ENCODE measurements around a stretch of chr1.

- RAMPAGE, long total RNA, result no peak
- RRBS, 2 experiments, result no CpG with 5 or more reads among the region's 6 CpGs
CAGE:
- cytosol, long polyA minus RNA, result no peak
- cytosol, long polyA plus RNA, result no peak
- long polyA plus RNA, result no peak
- nucleolus, long total RNA, result no peak
- nucleus, long polyA plus RNA, result no peak
- nucleus, long total RNA, result no peak
These were observed 392.8 kb upstream of the DAB1 start for GRCh38 chr1:57816609-57817041.

DNA sequence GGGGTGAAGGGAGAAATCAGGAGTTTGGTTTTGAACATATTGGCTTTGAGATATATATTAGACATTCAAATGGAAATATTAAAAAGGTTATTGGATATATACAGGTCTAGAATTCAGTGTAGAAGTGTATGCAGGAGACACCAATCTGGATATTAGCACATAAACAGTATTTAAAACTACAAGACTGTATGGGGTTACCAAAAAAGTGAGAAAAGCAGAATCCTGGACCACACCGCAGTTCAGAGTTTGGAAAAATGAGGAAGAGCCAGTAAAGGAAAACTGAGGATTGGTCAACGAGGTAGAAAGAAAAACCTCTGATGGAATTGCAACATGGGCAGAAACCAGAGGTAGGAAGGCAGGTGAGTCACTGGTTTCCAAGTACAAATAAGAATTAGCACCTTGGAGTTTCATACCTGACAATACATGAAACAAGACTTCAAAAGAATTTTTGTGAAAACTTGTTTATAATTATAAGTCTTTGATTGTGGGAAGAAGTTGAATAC lies 533.6 kb upstream of the DAB1 start:
- RAMPAGE, long total RNA, result no peak
- RRBS, 2 experiments, result no CpG with 5 or more reads among the region's 2 CpGs
CAGE:
- cytosol, long polyA minus RNA, result no peak
- cytosol, long polyA plus RNA, result no peak
- long polyA plus RNA, result no peak
- nucleolus, long total RNA, result no peak
- nucleus, long polyA plus RNA, result no peak
- nucleus, long total RNA, result no peak

DNA sequence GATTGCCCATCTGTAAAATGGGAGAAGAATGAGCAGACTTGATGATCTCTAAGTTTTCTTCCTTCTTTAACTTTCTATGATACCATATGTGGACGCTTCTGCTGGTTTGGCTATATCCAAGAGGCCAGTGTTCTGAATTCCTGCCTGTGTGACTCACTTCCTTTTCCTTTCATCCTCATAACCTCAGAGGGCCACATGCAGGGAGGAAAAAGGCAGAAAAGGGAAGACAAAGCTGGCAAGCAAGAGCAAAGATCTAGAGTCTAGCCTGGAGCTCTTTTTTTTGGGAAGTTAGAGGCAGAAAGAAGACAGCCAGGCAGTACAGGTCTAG lies 151.2 kb downstream of the OMA1 start:
- RAMPAGE, long total RNA, result no peak
- RRBS, 2 experiments, result no CpG with 5 or more reads among the region's 1 CpG
CAGE:
- cytosol, long polyA minus RNA, result no peak
- cytosol, long polyA plus RNA, result no peak
- long polyA plus RNA, result no peak
- nucleolus, long total RNA, result no peak
- nucleus, long polyA plus RNA, result no peak
- nucleus, long total RNA, result no peak

DNA sequence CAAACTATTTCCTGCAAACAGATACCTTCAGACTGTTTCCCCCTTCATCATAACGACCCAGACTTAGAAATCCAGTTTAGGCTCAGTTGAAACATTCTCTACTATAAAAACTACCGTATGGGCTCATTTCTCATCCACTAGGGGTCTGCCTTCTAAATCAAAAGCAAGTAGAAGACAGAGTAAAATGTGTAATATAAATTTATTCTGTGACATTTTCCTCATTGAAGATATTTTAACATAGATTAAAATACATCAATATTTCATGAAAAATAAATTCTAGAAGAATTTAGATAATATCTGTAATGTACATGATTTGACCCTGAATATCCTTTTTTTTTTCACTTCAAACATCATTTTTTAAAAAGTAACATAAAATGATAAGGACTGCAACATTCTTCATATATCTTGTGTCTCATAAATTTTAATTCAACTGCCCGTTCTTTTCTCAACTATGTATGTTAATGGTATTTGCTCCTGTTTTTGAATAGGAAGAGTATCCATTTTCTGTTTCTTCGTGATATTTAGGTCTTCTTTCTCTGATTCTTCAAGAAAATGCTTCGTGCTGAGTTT lies 65.9 kb downstream of the OMA1 start:
- RAMPAGE, long total RNA, result no peak
- RRBS, 2 experiments, result no CpG with 5 or more reads among the region's 5 CpGs
CAGE:
- cytosol, long polyA minus RNA, result no peak
- cytosol, long polyA plus RNA, result no peak
- long polyA plus RNA, result no peak
- nucleolus, long total RNA, result no peak
- nucleus, long polyA plus RNA, result no peak
- nucleus, long total RNA, result no peak

DNA sequence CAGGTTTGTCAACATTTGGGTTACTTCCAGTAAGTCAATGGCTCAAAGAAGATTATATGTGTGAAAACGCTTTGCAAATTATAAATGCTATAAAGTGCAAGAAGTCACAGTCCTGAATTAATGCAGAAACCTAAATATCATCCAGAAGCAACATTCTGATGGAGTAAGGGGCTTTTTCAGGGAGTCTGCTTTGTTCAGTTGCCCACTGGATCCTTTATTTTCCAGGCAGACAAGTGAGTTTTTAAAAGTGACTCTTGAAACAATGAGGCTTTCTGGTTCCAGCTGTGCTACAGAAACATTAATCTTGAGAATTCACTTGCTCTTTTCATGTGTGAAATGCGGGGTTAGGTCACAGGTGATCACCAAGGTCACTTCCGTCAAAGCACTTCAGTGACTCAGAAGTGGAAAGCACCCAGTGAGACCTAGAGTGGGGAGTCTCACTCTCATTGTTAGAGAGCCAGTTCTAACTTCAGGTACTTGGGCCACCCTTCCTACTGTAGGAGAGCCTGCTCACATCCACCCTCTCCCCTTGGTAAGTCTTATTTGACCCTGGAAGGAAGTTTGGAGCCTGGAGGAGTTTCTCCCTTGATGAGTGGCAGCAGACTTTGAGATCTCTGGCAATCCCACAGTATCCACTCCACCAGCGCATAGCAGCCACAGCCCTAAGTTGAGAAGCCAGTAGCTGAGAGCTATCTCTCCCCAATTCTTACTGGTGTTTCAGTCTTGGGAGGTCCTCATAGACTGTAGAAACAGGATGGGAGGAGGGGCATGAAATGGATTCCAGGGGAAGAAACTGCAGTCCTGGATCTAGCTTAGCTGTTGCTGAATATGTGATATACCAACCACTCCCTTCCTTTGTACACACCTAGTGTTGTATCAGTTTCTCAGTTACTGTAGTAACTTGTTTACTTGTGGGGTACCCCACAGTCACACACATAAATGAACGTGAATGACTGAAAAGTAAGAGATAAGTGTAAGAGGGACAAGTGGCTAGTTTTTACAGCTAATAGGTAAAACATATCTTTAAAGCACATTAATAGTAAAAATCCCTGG lies 3.2 kb downstream of the TACSTD2 start:
- RAMPAGE, long total RNA, result no peak
- RRBS, 2 experiments, result no CpG with 5 or more reads among the region's 5 CpGs
CAGE:
- cytosol, long polyA minus RNA, result no peak
- cytosol, long polyA plus RNA, result no peak
- long polyA plus RNA, result no peak
- nucleolus, long total RNA, result no peak
- nucleus, long polyA plus RNA, result no peak
- nucleus, long total RNA, result no peak

- RAMPAGE, long total RNA, result no peak
- RRBS, 2 experiments, result no CpG with 5 or more reads among the region's 4 CpGs
CAGE:
- cytosol, long polyA minus RNA, result no peak
- cytosol, long polyA plus RNA, result no peak
- long polyA plus RNA, result no peak
- nucleolus, long total RNA, result no peak
- nucleus, long polyA plus RNA, result no peak
- nucleus, long total RNA, result no peak
These were observed 9.2 kb upstream of the TACSTD2 start for GRCh38 chr1:58586231-58586654.

DNA sequence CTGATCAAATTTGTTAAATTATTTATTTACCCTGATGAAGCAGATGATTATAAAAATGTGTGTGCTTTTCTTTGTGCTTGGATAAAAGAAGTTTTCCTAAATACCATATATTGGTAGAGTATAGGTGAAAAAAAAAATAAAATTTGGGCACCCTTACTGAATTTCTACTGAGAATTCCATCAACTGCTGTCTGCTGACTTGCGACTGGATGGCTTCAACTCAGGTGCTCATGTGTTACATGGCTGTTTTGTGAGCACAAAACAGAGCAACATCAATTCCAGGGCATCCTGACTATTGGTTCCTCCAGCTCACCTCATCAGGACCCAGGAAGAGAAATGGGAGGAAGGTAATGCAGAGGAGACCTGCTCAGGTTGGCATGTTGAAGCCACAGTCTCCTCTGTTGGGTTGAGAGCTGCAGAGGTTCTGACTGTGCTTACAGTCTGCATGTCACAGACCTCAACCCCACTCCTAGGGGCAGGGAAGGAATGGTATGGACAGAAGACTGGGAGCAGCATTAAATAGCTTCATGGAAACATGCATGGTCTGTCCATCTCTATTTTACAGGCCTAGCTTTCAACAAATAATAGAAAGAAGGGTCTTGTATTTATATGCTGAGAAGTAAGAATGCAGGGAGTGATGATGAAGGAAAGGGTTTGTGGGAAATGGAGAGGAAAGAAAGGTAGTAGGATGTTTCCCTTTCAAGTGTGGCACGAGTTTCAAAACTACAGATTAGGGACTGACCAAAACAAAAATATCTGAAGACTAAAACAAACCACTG lies 43.9 kb downstream of the MYSM1 start:
- RAMPAGE, long total RNA, result no peak
- RRBS, 2 experiments, result no CpG with 5 or more reads among the region's 2 CpGs
CAGE:
- cytosol, long polyA minus RNA, result no peak
- cytosol, long polyA plus RNA, result no peak
- long polyA plus RNA, result no peak
- nucleolus, long total RNA, result no peak
- nucleus, long polyA plus RNA, result no peak
- nucleus, long total RNA, result no peak

DNA sequence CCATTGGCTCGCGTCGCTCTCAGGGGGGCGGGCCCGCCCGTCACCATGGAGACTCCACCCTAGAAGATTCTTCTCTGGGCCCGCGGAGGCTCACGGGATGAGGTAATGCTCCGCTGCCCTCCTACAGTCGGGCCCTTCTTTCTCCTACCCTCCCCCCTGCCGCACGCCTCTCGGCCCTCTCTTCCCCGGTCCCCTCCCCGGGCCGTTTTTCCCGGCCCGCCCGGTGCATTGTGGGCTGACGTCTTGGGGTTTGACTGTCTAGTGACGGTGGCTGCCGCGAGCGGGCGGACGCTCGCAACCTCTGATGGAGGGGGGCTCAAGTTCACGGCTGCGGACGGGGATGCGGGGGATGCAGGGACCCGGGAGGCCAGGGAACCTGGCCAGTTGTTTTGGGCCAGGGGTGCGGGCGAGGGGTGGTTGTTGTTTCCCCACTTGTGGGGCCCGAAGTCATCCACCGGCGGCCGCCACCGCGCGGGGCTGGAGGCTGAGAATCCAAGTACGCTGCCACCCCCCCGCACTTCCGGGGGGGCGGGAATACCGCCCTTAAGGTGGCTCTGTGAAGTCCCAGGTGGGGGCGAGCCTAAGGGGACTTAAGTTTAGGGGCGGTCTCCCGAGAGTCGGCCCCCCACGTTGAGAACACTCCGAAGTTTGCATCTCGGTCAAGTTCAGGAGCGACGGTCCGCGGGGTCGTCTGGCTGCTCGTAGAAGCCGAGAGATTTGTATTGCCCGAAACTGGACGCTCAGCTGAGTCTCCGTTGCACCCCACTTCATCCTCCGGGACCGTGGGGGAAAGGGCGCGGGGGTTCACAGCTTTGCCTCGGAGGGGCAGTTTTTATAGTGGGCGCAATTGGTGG lies 508 bp upstream of the JUN start:
- RAMPAGE, long total RNA, result no peak
- RRBS, 2 experiments, result under 1 to 2% methylated on average over 11 of the region's 70 CpGs
CAGE:
- cytosol, long polyA minus RNA, result no peak
- cytosol, long polyA plus RNA, result no peak
- long polyA plus RNA, result no peak
- nucleolus, long total RNA, result no peak
- nucleus, long polyA plus RNA, result no peak
- nucleus, long total RNA, result no peak

GRCh38 chr1:58812870-58813504 lies 29.1 kb upstream of the JUN start:
- RAMPAGE, long total RNA, result no peak
- RRBS, 2 experiments, result no CpG with 5 or more reads among the region's 4 CpGs
CAGE:
- cytosol, long polyA minus RNA, result no peak
- cytosol, long polyA plus RNA, result no peak
- long polyA plus RNA, result no peak
- nucleolus, long total RNA, result no peak
- nucleus, long polyA plus RNA, result no peak
- nucleus, long total RNA, result no peak

DNA sequence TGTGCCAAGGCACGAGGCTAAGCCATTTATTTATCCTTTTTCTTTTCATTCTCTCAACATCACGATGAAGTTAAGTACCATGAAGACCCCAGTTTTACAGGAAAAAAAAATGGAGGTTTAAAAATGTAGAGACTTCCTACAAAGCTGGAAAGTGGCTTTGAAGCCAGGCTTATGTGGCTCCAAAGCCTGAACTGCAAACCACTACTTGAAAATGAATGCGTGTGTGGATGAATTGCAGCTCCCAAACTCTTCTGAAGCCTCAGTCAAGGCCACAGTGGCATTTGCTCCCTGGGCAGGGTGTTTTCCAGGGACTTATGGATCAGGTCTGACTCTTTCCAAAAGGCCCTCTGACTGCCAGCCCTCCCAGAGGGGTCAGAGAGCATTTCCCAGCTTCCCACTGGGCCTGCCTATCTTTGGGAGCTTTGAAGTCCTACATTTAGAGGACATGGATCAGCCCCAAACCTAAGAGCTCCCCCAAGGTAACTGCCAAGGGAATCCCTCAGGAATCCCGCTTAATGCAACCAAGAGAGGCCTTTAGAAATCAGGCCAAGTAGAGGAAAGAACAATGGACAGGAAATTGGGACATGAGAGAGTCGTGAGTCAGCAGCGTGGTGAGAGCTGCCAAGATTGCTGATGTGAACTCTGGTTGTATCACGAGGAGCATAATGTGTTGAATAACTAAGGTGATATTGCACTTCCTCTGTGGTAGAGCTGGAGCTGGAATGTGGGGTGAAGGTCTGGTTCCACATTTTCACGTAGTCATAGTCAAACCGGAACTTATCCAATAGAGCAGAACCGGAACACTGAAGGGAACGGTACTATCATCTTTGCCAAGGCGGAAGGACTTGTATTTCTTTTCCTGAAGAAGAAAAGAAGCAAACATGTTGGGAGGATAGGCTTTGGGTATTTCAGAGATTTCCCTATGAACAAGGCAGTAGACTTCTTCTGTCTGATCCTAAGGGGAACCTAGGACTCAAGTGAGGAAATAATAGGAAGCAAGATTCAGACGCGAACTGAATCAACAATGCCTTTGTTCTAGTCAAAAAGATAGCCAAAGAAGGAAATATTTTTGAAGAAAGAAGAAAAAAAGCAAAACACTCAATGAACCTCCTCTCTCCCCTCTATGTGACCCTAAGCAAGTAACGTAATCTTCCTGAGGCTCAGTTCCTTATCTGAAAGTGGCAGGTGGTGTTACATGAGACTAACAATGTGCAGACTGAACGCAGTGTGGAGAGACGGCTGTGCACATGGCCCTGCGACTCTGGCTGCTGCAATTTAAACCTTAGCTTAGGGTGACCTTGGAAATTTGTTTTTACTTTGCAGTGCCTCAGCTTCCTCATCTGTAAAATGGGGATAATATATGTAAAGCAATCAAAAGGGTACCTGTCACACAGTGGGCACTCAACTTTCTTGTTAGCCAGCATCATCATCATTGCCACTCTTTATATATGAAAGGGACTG lies 99.6 kb upstream of the JUN start:
- RAMPAGE, long total RNA, result no peak
- RRBS, 2 experiments, result no CpG with 5 or more reads among the region's 18 CpGs
CAGE:
- cytosol, long polyA minus RNA, result no peak
- cytosol, long polyA plus RNA, result no peak
- long polyA plus RNA, result no peak
- nucleolus, long total RNA, result no peak
- nucleus, long polyA plus RNA, result no peak
- nucleus, long total RNA, result no peak

GRCh38 chr1:58929507-58930405 lies 145.9 kb upstream of the JUN start:
- RAMPAGE, long total RNA, result no peak
- RRBS, 2 experiments, result no CpG with 5 or more reads among the region's 14 CpGs
CAGE:
- cytosol, long polyA minus RNA, result no peak
- cytosol, long polyA plus RNA, result no peak
- long polyA plus RNA, result no peak
- nucleolus, long total RNA, result no peak
- nucleus, long polyA plus RNA, result no peak
- nucleus, long total RNA, result no peak

DNA sequence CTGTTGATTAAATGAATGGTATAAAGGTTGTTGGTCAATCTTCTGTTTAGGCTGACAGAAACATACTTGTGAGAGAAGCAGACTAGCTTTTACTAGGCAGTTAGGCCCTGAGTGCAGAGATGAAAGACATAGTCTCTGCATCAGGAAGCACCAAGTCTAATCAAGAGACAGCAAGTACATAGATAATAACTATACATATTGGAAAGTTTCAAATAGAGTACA lies 244.0 kb upstream of the JUN start:
- RAMPAGE, long total RNA, result no peak
CAGE:
- cytosol, long polyA minus RNA, result no peak
- cytosol, long polyA plus RNA, result no peak
- long polyA plus RNA, result no peak
- nucleolus, long total RNA, result no peak
- nucleus, long polyA plus RNA, result no peak
- nucleus, long total RNA, result no peak

DNA sequence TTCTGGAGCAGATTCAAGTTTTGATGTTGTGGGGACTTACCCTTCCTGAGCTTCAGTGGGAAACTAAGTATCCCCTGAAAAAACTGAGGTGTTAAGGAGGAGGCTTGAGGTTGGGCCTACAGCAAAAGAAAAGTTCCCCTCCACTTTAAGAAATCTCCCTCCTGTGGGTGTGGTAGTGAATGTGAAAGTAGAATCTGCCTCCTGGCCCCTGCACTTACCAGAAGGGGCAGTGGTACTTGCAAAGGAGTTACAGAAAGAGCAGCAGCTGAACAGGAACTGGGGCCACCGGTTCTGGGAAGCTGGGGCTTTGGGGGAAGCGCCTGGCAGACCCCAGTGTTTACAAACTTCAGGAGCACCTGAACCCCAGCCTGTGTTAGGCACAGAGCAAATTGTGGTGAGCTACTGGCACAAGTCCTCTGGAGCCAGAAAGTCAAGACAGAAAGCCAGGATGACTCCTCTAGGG lies 250.2 kb upstream of the FGGY start:
- RAMPAGE, long total RNA, result no peak
- RRBS, 2 experiments, result no CpG with 5 or more reads among the region's 2 CpGs
CAGE:
- cytosol, long polyA minus RNA, result no peak
- cytosol, long polyA plus RNA, result no peak
- long polyA plus RNA, result no peak
- nucleolus, long total RNA, result no peak
- nucleus, long polyA plus RNA, result no peak
- nucleus, long total RNA, result no peak

- RAMPAGE, long total RNA, result no peak
- RRBS, 2 experiments, result no CpG with 5 or more reads among the region's 7 CpGs
CAGE:
- cytosol, long polyA minus RNA, result no peak
- cytosol, long polyA plus RNA, result no peak
- long polyA plus RNA, result no peak
- nucleolus, long total RNA, result no peak
- nucleus, long polyA plus RNA, result no peak
- nucleus, long total RNA, result no peak
These were observed 240.7 kb upstream of the FGGY start for GRCh38 chr1:59055959-59056846.

GRCh38 chr1:59487362-59487860 lies 190.5 kb downstream of the FGGY start:
- RAMPAGE, long total RNA, result no peak
- RRBS, 2 experiments, result no CpG with 5 or more reads among the region's 2 CpGs
CAGE:
- cytosol, long polyA minus RNA, result no peak
- cytosol, long polyA plus RNA, result no peak
- long polyA plus RNA, result no peak
- nucleolus, long total RNA, result no peak
- nucleus, long polyA plus RNA, result no peak
- nucleus, long total RNA, result no peak

DNA sequence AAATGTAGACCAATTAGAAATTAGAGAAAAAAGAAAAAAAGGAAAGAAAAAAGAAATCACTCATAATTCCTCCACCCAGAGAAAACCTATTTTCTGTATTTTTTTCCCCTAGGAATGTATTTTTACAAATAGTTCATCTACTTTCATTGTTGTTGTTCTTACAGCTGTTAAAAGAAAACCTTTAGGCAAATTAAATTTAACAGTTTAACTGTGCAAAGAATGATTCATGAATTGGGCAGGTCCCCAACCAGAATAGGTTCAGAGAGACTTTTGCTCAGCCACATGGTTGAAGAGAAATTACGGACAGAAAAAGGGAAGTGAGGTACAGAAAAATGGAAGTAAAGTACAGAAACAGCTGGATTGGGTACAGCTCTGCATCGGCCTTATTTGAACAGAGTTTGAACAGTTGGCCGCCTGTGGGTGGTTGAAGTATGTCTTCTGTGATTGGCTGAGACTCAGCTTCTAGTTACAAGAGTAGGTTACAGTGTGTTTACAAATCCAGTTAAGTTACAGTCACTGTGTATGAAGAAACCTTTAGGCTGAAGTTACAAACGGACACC lies 210.0 kb downstream of the FGGY start:
- RAMPAGE, long total RNA, result no peak
- RRBS, 2 experiments, result no CpG with 5 or more reads among the region's 4 CpGs
CAGE:
- cytosol, long polyA minus RNA, result no peak
- cytosol, long polyA plus RNA, result no peak
- long polyA plus RNA, result no peak
- nucleolus, long total RNA, result no peak
- nucleus, long polyA plus RNA, result no peak
- nucleus, long total RNA, result no peak

DNA sequence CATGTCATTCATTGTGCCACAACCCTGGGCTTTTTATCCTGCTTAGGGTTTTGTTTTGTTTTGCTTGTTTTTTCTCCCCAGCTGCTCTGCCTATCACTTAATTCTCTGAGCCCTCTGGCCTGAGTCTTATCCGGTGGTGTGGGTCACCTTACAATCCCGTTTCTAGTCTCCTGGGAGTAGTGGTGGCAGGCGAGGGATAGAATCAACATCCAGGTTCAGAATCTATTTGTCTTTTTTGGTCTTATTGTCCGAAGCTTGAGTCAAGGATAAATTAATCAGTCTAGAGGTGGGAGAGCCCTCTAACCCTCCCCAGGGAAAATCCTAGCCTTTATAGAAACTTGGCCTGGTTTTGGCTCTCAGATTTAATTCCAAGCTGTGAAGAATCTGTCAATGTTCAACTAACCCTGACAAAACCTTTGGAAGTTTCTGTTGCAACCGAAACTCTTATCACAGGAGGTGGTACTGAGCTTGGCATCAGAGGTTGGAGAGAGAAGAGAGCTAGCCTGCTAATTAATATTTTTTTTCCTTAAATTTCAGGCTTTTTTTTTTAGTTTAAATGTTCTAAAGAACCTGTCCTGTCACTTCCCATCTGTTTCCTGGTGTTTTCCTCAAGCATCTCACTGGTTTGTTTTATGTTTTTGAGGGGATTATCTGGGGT lies 246.4 kb downstream of the FGGY start:
- RAMPAGE, long total RNA, result no peak
- RRBS, 2 experiments, result no CpG with 5 or more reads among the region's 5 CpGs
CAGE:
- cytosol, long polyA minus RNA, result no peak
- cytosol, long polyA plus RNA, result no peak
- long polyA plus RNA, result no peak
- nucleolus, long total RNA, result no peak
- nucleus, long polyA plus RNA, result no peak
- nucleus, long total RNA, result no peak

GRCh38 chr1:59570465-59571020 lies 244.2 kb upstream of the HOOK1 start:
- RAMPAGE, long total RNA, result no peak
- RRBS, 2 experiments, result no CpG with 5 or more reads among the region's 4 CpGs
CAGE:
- cytosol, long polyA minus RNA, result no peak
- cytosol, long polyA plus RNA, result no peak
- long polyA plus RNA, result no peak
- nucleolus, long total RNA, result no peak
- nucleus, long polyA plus RNA, result no peak
- nucleus, long total RNA, result no peak

DNA sequence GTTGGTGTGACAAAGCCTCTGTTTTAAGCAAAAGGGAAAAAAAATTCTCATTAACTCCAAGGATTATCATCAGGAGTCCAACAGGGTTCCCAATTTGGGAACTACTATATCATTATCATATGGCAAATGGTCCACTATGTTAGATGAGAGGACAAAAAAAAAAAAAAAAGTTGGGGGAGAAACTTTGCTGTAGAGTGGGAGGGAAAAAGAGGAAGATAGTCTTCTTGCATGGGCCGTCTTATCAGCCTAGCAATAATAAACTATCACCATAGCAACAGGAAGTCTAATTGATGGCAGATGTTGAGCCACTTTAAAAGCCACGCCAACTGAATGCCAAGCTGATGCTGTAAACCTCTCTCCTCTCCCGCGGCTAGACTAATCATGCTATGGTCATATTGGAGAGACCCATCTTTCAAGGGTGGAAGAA lies 122.3 kb upstream of the HOOK1 start:
- RAMPAGE, long total RNA, result no peak
- RRBS, 2 experiments, result no CpG with 5 or more reads among the region's 4 CpGs
CAGE:
- cytosol, long polyA minus RNA, result no peak
- cytosol, long polyA plus RNA, result no peak
- long polyA plus RNA, result no peak
- nucleolus, long total RNA, result no peak
- nucleus, long polyA plus RNA, result no peak
- nucleus, long total RNA, result no peak

GRCh38 chr1:59994307-59994735 lies 67.7 kb upstream of the CYP2J2 start:
- RAMPAGE, long total RNA, result no peak
- RRBS, 2 experiments, result no CpG with 5 or more reads among the region's 1 CpG
CAGE:
- cytosol, long polyA minus RNA, result no peak
- cytosol, long polyA plus RNA, result no peak
- long polyA plus RNA, result no peak
- nucleolus, long total RNA, result no peak
- nucleus, long polyA plus RNA, result no peak
- nucleus, long total RNA, result no peak